Aorta (tissue), 1 donor: ENCODE data around the gene LIPI.

GRCh38 chr21:6120076-6120641 is 4401.2 kb upstream of the TPTE start:
- PRO-cap = no peak

DNA sequence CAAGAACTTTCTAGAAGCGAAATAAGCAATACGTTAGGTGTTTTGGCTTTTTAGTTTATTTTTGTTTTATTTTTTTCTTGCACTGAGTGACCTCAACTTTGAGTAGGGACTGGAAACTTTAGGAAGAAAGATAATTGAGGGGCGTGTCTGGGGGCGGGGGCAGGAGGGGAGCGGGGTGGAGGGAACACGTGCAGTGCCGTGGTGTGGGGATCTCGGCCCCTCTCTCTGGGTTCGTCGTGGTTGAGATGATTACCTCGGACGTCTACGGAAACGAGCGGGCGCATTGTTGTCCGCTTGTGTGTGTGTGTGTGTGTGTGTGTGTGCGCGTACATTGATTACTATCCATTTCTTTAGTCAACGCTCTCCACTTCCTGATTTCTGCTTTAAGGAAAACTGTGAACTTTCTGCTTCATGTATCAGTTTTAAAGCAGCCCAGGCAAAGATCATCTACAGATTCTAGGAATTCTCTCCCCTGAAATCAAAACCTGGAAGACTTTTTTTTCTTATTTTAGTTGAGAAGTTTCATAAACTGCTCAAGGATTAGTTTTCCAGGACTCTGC is 4399.7 kb upstream of the TPTE start:
- PRO-cap = no peak

DNA sequence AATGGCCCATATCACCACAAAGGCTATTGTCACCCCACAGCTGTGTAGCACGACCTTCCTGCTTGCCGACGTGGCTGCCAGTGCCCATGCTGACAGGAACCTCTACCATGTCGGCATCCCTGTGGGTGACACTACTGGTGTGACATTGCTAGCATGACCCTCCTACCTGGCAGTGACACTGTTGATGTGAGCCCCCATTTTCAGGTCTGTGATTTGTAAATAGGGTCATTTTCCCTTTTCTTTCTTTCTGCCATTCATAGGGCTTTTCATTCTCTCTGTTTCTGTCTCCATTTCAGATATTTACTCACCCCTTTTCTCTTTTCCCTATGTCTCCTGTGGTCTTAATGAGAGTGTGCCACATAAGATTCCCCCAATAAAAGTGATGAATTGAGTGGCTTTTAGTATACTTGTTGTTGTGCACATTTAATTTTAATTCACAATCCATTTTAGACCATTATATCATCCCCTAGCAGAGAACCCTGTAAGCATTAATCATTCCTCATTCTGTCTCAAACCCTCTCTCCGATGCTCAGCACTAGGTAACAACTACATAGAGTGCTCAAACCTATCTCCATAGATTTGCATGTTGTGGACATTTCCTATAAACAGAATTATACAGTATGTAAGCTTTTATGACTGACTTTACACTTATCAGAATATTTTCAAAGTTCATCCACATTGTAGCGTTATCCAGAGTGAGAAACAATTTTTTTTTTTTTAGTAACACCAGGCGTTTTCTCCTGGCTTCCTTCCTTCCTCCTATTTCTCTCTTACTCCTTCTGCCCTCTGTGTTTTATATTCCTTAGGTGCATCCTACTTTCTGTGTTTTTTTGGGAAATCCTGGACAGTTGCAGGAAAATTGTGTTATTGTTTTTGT is 1528.2 kb upstream of the TPTE start:
- PRO-cap = no peak

- PRO-cap = no peak
These were observed 1522.2 kb upstream of the TPTE start for GRCh38 chr21:8998836-8999975.

DNA sequence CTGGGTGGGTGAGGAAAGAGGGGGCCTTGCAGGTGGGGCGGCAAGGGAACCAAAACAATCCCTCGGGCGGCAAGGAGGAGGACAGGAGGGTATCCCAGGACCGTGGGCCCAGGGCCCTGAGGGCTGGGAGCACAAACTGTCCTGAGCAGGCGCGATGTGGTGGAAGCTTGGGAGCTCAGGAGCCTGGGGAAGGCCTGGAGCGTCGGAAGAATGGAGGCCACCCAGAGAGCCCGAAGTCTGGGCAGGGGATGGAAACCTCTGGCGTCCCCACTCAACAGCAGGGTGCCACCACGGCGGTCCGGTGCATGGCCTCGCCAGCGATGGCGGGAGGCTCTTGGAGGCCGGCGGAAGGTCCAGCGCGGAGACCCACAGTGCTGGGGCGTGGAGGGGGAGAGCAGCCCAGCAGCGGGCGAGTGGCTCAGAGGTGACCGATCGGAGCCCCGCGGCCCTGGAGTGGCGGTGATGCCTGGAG is 140.4 kb downstream of the LIPI start:
- PRO-cap = no peak

DNA sequence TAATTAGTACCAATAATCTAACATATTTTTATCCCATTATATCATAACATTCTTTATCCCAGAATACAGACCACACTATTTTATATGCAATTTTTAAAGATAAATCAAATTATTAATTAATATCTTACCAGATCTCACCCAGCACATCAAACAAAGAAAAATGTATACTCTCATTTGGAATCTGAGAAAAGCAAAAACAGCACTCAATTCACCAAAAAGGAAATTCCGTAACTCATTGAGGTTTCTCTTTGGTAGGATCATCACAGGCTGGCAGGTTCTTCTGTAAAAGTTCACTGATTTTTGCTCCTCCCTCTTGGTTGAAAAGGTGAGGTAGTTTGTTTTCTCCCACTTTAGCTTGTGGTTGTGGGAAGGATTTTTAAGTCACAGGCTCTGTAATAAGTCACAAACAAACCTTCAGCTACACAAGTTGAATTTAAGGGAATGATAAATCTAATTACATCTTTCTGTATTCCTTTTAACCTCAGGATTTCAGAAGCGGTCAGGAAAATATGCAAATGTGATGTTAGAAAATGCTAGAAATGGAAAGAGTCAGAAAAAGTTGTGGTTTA is at the start of gene LIPI:
Gene LIPI, minus strand, starts transcription at position 284 of the 569 bp plus-strand sequence.
- PRO-cap = no peak

DNA sequence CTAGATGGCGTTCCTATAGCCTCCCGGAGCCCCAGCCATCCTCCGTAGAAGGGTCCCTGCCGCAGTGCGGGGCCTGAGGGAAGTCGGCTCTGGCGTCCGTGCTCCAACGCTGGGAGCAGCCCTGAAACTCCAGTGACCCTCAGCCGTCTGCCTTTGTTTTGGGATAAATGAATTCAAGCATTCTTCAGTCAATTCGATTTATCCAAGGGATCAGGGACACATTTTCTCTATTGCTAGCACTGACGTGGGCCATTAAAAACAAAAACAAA is 645 bp upstream of the HSPA13 start:
- PRO-cap = no peak

GRCh38 chr21:14967115-14967783 is 97.6 kb downstream of the NRIP1 start:
- PRO-cap = no peak

DNA sequence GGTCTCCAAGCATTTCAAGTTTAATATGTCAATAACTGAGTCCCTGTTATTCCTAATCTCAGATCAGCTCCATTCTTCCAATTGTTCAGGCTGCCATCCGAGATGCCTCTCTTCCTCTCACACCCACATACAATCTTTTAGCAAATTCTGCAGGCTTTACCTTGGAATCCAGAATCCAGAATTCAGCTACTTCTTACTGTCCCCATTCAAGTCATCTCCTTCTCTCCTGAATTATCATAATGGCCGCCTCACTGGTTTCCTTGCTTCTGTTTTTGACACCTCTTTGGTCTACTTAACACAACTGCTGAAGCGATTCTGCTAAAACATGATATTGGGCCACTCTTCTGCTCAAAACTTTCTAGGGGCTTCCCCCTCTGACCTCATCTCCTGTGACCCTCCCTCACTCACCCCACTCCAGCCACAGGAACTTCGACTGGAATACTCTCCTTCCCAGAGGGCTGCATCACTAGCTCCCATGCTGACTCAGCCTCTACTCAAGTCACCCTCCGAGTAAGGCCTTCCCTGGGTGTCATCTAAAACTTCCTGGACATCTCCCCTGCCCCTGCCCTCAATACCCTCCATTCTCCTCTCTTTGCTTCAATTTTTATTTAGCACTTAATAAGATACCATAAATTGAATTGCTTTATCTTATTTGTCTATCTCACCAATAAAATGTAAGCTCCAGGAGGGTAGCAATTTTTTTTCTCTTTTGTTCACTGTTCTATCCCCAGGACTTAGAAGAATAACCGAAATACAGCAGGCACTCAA is 35.7 kb downstream of the NRIP1 start:
- PRO-cap = no peak

GRCh38 chr21:15059038-15059839 is 5.6 kb downstream of the NRIP1 start:
- PRO-cap = no peak

DNA sequence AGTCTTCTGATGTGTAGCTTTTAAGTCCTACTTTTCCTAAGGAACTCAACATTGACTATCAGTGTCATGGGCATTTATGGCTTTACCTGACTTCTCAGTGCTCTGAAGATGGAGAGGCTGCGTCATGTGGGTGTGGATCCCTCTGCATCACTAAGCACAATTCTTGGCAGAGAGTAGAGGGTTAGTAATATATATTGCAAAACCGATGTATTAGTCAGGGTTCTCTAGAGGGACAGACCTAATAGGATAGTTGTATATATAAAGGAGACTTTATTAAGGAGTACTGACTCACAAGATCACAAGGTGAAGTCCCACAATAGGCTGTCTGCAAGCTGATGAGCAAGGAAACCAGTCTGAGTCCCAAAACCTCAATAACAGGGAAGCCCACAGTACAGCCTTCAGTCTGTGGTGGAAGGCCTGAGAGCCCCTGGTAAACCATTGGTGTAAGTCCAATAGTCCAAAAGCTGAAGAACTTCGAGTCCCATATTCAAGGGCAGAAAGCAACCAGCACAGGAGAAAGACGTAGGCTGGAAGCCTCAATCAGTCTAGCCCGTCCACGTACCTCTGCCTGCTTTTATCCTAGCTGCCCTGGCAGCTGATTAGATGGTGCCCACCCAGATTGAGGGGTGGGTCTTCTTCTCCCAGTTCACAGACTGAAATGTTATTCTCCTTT is 159.7 kb upstream of the NRIP1 start:
- PRO-cap = no peak

GRCh38 chr21:15455825-15456290 is 273.9 kb upstream of the USP25 start:
- PRO-cap = no peak

DNA sequence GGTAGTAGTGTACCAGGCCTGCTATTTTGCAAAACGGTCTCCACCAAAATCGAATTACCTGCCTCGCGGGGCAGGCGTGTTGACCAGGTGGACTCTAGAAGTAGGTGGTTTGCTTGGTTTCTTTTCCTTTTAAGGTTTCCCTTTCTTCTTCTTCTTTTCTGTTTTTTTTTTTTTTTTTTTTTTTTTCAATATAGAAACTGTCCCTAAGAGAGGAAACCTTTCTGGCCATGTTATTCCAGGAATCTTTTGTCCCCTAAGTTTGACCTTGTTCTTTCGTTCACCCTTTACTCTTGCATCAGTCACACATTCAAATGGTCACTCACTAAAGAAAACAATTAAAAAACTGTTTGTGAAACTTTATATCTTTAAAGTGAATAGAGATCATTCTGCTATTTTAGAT is 1.0 kb downstream of the USP25 start:
- PRO-cap = no peak

- PRO-cap = no peak
These were observed 357.2 kb downstream of the USP25 start for GRCh38 chr21:16086995-16087393.

GRCh38 chr21:16509407-16510074 is 779.8 kb downstream of the USP25 start:
- PRO-cap = no peak

- PRO-cap = no peak
These were observed 794.0 kb upstream of the CXADR start for GRCh38 chr21:16718772-16719265.

DNA sequence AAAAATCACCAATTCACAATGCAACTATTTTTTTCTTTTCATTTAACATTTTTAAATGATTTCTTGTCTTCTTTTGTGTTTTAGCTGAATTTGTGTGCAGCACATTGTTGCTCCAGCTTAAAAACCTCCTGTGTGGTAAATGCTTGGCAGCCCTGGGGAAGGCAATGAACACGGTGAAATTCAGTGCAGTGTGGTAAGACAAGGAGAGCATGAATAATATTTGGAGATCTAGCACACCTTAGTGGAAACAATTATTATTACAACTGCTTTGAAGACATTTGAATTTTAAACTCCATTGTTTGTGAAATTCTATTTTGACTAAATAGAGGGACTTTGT is 242.7 kb upstream of the CXADR start:
- PRO-cap = no peak

DNA sequence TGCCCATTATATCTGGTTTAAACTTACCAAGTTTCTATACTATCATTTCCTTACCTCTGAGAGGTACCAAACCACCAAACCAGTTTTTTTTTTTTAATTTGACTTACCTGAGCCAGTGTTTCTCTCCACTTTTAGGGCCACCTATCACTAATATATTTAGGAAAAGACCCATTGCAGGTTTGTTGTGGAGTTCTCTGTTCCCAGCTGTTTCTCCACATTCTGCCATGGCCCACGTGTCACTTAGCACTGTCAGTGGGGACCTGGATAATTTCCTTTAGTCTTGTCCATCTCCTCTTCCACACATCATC is 87.0 kb upstream of the CXADR start:
- PRO-cap = no peak

- PRO-cap = no peak
These were observed 36.8 kb upstream of the CXADR start for GRCh38 chr21:17476028-17476549.

- PRO-cap = no peak
These were observed 80.7 kb downstream of the C21orf91 start for GRCh38 chr21:17738334-17739020.